ENCODE measurements around a stretch of chr10.

DNA sequence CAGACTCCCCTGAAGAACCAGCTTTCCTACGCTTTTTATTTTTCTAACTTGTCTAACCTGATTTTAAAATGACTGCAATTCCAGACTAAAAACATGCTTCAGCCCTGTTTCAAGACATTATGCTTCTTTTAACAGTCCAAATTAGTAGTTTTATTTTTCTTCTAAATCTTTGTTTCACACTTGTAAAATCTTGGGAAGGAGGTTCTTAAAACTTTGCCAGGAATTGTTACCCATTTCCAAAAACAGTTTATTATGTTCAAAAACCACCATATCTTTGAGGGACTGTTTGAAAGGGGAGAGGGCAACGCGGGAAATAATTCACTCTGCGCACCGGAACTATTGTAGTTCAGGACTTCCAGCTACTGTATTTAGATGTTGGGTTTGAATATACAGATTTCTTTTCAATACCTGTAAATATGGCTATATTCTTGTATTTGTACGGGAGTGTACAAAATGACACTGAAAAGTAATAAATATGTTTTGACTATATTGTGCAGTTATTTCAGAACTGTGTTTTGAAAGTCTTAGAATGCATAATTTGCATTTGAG, 54.7 kb upstream of the BAMBI start:
- PRO-cap: no peak

GRCh38 chr10:28721835-28722856, 44.8 kb downstream of the BAMBI start:
- PRO-cap: no peak

- PRO-cap: no peak
Measured at GRCh38 chr10:28839559-28840094, 162.3 kb downstream of the BAMBI start.

DNA sequence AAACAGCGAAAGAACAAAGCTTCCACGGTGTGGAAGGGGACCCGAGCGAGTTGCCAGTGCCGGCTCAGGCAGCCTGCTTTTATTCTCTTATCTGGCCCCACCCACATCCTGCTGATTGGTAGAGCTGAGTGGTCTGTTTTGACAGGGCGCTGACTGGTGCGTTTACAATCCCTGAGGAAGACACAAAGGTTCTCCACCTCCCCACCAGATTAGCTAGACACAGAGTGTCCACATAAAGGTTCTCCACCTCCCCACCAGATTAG, 218.7 kb downstream of the BAMBI start:
- PRO-cap: no peak

GRCh38 chr10:29119343-29119721, 169.5 kb upstream of the LYZL1 start:
- PRO-cap: no peak

- PRO-cap: no peak
Measured at GRCh38 chr10:29322864-29323413, 34.1 kb downstream of the LYZL1 start.

GRCh38 chr10:29409306-29410293, 120.7 kb downstream of the LYZL1 start:
- PRO-cap: no peak

DNA sequence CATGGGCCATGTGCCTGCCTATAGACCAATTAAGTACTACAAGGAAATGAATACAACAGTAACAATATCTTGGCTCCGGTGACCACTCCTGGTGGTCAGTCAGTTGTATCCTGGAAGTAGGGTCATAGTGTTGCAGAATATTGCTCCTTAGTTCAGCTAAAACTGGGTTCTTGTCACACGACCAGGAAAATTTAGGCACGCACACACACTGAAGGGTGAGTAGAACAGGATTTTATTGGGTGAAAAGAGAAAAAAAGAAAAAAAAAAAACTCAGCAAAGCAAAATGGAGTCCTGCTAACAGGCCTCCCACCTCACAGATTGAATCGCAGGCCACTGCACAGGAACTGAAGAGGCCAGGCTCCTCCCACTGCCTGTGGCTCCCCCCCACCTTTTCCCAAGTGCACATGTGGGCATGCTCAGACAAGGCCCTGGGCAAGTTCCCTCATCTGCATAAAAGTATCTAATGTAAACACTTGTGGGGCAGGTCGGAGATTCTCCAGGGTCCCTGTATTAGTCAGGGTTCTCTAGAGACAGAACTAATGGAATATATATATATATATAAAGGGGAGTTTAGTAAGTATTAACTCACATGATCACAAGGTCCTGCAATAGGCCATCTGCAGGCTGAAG, 155.2 kb downstream of the LYZL1 start:
- PRO-cap: no peak

DNA sequence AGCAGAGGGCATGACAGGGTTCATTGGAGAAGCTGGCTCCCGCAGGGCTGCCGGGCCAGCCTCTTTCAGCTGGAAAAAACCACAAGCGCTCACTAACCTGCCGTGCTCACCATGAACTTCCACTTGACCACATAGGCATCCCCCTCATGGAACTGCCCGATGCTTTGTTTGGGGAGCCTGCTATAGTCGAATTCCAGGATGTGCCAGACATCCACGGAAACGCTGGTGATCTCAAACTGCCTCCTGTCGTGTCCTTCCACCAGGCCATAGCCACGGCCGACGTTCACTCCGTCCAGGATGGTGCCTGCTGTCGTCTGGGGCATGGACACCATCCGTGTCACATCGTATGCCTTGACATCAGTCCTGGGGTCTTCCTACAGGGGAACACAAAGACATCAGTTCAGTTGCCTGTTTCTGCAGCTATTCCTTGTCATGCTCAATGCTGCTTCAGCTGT, 154.3 kb downstream of the SVIL start:
- PRO-cap: no peak

- PRO-cap: no peak
Measured at GRCh38 chr10:29482766-29483109, 152.0 kb downstream of the SVIL start.

DNA sequence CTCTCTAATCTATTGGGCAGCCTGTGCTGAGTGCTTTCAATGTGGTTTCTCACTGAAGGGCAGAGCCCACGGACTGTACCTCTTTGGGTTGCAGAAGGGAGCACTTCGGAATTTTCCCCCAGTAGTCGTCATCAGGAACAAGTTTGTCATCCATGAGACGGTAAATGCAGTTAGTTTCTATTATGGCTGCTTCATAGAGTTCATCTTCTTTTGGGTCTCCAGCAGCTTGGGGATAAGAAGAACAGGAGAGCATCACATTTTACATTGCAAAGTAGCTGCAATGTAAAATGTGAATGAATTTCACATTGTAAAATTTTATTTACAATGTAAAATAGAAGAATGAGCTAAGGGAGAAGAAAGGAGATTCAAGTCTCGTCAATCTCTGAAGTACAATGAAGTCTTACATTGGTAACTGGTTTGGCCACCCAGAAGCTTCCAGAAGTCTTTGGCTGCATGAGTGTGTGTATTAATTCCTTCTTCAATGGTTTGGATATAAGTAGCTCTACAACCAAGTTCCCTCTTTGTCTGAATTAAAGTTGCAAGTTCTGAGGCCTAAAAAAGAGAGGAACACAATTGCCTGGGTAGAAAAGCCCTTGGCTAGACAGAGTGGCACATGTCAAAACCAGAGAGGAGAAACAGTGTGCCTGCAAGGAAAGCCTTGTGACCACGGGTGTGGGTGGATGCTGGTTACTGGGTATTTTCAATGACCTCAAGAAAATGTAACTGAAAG, 148.6 kb downstream of the SVIL start:
- PRO-cap: no peak

DNA sequence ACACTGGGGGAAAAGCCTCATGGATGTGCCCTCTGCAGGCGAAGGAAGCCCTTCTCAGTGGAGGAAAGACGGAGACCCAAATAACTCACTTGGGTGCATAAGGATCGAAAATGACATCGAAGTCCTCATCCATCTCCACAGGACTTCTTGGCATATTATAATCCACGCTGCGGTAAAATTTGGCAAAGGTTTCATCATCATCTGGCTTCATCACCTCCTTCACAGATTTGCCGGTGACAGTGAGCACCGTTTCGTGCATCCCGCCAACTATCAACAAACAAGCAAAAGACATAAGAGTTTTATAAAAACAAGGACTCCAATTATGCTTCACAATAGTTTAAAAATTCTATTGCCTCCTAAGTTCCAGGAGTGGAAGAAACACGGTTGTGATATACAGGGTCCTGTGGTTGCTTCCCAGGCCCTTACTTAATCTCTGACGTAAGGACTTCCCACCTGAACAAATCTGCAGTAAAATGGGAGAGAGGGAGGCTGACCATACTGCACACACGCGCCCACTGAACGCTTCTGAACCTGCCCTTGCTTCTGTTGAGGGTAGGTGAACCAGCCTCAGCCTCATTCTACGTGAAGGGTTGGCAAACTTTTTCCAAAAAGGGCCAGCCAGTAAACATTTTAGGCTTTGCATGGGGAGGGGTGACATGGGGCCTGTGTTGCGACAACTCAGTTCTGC, 141.5 kb downstream of the SVIL start:
- PRO-cap: no peak

- PRO-cap: no peak
Measured at GRCh38 chr10:29610592-29611247, 24.1 kb downstream of the SVIL start.

DNA sequence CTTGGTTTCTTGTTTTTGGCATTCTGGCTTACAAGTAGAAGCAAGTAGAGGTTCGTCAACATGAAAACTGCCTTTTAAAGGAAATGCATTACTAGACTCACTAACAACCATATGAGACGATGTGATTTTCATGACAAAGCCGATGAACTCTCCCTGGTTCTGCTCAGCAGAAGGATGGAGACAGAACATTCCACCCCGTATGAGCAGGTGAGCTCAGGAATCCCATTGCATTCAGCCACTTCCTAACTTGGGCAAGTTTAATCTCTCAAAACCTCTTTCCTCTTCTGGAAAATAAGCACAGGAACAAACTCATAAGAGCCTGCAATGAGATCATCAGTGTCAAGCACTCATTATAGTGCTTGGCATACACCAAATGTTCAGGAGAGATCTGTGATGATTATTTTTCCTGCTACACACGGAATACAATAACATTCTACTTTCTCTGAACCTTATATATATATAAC, 57.4 kb upstream of the SVIL start:
- PRO-cap: no peak

DNA sequence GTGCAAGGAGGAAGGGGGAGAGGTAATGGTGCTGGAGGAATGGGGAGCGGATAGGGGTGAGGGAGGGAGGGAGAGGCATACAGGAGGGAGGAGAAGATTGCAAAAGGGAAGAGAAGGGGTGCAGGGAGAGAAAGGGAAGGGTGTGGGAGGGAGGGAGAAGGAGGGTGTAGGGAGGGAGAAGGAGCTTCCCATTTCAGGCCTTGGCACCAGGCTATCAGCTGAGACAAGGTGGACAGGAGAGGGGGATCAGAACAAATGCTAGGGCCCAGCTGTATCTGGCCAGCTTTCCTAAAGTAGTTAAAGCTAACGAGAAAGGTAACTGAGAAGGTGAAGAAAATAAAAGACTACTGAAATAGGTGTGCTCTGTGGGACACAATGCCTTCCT, 204.2 kb upstream of the SVIL start:
- PRO-cap: no peak

- PRO-cap: no peak
Measured at GRCh38 chr10:29860106-29860441, 199.3 kb downstream of the JCAD start.

- PRO-cap: no peak
Measured at GRCh38 chr10:30341389-30341815, 7.7 kb downstream of the MTPAP start.

GRCh38 chr10:30344030-30344724, 4.9 kb downstream of the MTPAP start:
- PRO-cap: no peak

DNA sequence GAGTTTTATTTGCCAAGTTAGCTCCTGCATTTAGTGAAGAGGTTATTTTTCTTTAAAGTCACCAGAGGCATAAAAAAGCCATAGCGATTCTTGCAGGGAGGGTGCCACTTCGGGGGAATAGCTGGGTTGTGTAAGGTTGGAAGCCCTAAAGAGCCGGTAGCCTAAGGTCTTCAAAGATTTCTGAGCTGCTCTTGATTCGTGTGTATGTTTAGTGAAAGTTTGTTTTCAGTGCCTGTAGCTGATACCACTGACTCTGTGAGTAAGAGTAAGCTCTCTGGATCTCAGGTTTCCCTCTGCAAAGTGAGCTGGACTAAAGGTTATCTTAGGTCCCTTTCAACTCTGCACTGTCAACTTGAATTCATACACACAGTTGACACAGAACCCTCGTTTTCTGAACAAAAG, 4.4 kb downstream of the MAP3K8 start:
- PRO-cap: no peak

- PRO-cap: no peak
Measured at GRCh38 chr10:30442668-30443255, 8.8 kb downstream of the MAP3K8 start.

Measured in neutrophil (primary cell).